Skeletal muscle satellite cell (primary cell): ENCODE results near the gene PTPRK.

GRCh38 chr6:125994993-125995720 lies 8.8 kb downstream of the TRMT11 start:
- CAGE, long polyA plus RNA = no peak

DNA sequence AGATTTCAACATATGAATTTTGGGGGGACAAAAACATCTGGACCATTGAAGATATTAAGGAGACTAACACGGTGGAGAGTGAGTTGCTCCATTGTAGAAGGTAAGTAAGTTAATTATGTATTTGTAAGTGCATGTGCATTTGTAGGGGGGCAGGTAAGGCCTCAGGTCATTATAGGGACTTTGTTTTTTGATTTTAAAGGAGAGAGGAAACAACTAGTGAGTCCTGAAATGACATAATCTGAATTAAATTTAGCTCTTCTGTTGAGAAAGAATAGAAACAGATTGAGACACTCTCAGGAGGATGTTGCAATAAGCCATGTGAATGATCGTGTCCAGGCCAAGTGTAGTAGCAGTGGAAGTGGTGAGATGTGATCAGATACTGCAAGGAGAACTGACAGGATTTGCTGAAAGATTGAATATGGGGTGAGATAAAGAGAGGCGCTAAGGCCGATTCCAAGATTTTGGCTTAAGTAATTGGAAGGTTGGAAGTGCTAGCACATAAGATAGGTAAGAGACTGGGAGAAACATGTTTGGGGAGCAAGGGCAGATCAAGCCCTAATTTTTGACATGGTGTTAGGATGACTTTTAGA lies 2.6 kb upstream of the CENPW start:
- CAGE, long polyA plus RNA = no peak

DNA sequence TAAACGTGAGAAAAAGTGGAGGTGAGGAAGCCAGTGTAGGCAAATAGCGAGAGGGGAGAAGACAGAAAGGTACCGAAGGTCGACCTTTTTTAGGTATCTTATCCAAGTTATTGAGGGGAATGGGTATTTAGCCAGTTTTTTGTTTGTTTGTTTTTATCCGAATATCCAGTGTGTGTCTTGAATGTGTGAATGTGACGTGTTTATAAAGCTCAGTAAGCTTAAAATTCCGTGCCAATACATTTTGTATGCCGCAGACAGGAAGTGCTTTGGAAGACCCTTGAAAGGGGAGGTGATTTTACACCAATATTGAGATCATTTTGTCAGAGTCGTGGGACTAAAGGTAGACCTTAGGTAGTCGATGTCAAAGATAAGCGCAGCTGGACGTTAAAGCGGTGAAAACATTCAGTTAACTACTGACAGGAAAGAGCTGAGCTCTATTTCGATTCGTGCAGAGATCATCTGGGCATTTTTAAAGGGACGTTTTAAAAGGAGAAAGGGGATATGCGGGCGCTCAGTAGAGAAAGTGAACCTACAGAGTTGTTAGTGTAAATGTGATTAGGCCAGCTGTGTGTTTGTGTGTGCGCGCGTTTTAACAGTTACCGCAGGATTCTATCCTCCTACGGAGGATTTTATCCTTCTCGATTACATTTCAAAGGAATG lies 446 bp upstream of the ECHDC1 start:
- CAGE, long polyA plus RNA = no peak

DNA sequence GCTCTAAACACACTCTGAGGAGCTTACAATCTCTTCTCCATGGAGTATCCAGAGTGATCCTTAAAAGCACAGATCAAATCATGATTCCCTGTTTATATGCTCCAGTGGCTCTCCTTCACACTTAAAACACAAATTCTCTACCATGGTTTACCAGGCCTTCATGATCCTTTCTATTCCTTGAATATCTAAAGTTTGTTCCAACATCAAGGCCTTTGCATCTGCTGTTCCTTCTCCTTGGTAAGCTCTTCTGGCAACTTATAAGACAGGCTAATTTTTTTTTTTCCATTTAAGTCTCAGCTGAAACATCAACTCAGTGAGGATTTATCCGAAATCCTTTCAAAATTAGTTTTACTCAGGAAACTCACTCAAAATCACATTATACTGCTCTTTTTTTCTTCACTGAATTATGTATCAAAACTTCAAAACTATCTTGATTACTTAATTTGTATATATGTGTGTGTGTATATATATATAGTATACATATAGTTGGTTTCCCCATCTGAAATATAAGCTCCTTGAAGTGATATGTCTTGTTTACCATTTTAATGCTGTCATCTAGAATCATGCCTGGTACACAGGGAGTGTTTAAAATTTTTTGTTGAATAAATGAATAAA lies 143.6 kb upstream of the THEMIS start:
- CAGE, long polyA plus RNA = no peak

DNA sequence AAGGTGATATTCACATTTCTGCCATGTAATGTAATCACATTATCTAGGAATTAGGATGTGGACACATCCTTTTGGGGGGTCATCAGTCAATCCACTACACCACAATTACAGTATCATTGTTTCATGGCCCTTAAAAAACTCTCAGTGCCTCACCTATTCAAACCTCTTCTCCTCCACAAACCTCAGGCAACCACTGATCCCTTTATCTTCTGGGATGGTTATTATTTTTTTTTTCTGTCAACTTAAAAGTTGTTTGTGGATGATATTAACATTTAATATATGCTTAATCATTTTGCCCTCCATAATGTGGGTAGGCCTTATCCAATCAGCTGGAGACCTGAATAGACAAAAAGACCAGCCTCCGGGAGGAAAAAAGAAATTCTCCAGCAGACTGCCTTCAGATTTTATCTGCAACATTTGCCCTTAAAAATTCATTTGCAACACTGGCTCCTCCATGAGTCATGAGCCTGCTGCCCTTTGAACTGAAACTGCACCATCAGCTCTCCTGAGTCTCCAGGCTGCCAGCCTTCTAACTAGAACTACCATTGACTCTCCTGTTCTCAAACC lies 223.7 kb upstream of the THEMIS start:
- CAGE, long polyA plus RNA = no peak

GRCh38 chr6:128280166-128280518 lies 240.3 kb downstream of the PTPRK start:
- CAGE, long polyA plus RNA = no peak

DNA sequence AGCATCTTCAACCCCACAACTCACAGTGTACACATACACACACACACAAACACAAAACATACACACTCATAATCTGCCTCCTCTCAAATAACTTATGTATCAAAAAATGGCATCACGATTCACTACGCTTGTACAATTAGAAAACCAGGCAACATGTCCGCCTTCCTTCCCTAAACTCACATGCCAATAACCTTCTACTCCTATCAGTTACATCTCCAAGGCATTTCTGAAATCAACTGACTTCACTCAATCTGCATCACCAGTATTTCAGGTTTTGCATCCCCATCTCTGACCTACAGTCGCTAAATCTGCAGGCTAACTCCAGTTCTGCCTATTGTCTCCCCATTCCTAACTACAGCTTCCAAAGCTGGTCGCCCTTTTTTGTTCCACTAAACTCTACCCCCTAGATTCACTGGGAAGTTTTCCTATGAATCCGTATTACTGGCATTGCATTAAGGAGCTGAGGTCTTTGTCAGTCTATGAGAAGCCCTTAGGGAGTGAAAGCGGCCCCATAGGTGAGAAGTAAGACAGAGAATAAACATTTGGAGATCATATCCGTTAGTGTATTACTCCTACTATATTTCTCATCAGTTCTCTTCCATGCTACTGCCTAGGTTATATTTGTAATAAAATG lies 217.4 kb downstream of the PTPRK start:
- CAGE, long polyA plus RNA = no peak

DNA sequence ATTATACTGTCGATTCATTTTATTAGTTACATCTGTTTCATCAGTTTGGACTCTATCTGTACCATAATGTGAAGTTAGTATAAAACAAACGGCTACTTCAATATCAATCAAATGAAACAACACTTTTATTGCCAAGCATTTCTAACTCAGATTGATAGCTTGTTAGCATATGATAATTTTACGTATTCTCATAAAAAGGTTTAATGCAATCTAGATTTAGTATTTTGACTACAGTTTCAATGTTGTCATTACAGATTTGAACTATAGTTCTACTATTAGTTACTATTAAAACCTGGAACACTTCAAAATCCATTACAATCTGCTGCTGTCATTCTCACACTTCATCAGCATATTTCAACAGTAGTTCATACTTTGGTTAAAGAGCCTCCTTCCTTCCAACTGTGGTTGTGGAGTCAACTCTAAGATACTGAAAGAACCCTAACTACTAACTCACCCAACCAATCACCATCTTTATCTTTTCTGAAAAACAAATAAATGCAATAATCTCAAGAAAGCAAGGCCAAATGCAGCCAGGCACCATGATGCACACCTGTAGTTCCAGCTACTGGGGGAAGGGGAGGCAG lies 149.1 kb downstream of the PTPRK start:
- CAGE, long polyA plus RNA = no peak

DNA sequence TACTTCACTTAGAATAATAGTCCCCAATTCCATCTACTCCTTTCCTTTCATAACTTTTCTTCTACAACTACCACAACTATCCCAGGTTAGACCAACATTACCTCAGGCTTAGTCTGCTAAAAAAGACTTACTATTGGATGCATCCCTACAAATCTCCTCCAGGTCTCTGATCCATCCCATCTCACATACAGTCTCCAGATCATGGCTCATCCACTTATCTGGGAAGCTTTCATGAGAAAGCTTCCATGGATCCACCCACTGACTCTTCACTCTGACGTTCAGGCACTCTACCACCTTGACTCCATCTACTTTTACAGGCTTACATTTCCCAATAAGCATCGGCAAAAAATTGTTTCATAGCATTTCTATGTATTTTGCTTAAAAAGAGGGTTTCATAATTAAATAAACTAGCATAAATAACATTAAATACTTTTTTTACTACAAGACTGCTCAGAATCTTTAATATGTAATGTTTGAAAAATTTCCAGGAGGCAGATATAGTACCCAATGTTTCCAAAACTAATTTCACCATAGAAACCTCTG lies 94.8 kb downstream of the PTPRK start:
- CAGE, long polyA plus RNA = no peak

DNA sequence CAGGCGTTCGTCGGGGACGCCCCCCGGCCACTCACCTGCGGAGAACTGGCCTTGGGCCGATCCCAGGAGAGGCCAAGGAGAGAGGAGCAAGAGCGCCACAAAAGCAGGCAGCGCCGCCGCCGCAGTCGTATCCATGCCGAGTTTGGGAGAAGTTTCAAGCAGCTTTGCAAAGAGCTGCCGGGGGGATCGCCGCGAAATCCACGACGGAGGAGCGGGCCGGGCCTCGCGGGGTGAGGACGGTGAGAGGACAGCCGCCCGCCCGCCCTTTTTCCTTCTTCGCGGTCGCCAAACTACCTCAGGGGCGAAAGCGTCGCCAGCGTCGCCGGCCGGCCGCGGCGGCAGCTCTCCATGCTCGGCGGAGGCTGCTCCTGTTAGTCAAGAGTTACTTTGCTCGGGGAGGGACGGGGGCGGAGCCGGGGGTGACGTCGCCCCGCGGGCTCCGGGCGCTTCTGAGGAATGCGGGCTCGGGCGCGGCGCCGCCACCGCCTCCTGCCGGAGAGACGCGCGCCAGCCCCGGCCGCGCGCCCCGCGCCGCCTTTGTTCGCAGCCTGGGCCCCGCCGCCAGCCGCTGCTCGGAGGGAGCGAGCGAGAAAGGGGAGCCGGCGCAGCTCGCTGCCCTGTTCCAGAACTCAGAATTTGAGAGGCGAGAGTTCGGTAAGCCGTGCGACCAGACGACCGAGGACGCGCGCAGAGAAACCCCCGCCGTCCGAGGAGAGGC lies at the start of gene PTPRK:
Gene PTPRK, minus strand, starts transcription at position 376 of the 718 bp plus-strand sequence.
- CAGE, long polyA plus RNA = no peak

GRCh38 chr6:128857682-128858121 lies 25.2 kb upstream of the LAMA2 start:
- CAGE, long polyA plus RNA = no peak

GRCh38 chr6:128886528-128886958 lies 3.6 kb downstream of the LAMA2 start:
- CAGE, long polyA plus RNA = no peak

DNA sequence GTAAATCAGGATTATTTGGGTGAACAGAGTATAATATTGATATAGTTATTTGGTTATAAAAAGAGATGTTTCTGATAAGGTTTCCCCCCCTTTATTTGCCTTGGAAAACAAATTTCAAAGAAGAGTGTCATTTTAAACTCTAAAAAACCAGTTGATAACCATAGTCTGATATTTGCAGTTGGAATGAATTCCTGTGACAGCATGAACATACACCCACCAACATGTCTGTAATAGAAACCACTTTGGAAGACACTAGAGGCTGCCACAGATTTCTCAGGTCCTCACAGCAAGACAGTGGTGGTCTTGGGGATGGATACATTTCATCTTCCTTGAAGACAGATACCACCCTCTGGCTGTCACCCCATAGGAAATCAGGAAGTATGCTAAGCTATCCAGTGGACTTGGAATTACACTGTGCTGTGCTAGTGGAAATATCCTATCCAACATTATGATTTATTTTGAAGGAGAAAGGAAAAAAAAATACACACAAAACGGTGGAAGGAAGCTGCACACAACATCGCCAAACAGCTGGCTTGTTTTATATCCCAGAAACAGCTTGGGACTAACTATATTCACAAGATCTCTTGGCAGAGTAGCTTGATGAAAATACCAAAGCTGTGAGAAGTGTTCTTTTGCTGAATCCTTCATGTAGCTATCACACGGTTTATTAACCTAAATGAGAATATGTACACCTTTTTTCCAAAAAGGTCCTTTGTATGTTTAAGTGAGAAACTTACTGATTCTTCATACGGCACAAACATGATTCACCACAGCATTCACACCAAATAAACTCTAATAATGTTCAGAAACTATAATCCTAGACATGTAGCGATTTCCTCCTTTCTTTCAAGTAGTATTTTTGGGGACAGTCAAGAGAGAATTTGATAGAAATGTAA lies 257.6 kb downstream of the LAMA2 start:
- CAGE, long polyA plus RNA = no peak

- CAGE, long polyA plus RNA = no peak
Observed at GRCh38 chr6:129172328-129173341, 289.7 kb downstream of the LAMA2 start.

DNA sequence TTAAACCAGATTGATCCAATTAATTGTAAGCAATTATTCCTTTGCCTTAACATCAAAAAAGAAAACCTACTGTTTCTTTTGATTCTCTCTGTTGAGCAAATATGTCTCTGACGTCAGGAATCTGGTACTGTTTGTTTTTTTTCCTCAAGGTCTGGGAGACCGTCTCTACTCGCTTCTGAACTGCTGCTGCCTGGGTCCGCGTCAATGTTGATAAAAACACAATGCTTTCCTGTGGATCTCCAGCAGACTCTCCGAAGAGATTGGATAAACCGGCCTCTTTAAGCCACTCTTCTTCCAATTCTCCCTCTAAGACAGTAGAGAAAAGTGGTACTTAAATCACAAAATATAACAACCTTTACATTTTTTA lies 71.7 kb downstream of the ARHGAP18 start:
- CAGE, long polyA plus RNA = no peak

DNA sequence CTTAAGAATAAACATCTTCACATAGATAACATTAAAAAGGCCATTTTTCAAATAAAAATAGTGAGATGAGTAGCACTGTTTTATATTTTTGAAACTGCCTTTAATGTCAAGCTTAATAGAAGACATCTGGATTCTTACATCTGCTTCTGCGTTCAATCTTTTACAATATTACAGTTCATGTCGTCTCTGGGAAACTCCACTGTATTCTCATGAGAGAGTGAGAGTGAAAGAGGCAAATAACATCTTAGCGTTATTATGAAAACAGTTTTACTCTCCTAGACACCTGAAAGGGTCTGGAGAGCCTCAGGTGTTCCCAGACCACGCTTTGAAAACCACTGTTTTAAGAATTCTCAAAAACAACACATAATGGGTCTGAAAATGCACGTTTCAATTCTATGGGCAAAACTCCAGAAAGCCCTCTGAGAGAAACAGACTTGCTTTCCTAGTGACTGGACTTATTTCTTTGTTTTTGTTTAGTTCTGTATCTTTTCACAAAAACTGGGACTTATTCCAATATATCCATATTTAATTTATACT lies 63.3 kb downstream of the ARHGAP18 start:
- CAGE, long polyA plus RNA = no peak

DNA sequence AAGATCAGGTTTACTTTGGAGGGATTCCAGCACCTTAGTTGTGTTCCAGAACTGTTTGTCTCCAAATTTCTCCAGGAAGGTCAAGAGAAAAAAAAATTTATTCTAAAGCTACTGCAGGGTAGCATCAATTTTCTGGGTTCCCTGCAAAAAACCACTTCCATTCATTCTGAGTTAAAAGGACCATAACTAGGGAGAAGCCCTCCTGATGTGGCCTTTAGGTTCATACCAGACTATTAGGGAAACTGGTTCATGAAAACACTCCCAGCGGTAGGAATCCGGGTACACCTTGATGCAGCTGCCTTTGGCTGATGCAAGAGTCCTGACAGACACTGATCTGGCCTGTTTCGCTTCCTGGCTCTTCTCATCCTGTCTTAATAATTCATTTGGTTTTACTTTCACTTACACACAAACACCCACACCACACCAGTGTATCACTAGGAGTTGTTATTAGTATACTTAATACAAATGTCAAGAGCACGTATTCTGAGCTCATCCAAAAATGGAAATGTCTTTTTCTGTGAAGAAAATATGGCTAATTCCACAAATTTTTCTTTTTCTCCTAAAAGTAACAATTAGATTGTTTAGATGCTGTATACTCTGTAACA lies 38.3 kb upstream of the ARHGAP18 start:
- CAGE, long polyA plus RNA = no peak

DNA sequence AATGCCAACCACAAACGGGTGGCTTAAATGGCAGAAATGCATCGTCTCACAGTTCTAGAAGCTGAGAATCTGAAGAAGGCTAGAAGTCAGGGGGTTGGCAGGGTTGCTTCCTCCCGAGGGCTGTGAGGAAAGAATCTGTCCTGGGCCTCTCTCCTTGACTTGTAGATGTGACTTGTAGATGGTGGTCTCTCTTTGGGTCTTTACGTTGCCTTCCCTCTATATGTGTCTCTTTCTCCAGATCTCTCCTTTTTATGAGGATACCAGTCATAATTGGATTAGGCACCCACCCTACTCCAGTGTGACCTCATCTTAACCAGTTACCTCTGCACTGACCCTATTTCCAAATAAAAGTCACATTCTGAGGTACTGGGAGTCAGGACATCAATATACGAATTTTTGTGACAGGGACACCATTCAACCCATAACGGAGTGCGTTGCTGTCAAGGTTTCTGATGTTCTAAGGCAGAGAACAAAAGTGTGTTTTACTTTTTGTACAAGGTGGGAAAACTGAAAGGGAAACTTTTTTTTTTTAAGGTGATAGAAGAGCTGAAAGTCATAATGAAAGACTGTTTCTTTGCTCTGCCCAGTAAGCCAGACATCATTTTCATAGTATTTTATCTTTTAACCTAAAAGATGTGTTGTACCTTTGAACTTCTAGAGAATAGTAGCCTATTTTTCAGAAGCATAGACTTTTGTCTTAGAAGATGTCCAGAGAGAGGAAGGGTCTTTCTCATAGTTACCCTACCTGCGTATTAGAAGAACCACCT lies 84.3 kb downstream of the SAMD3 start:
- CAGE, long polyA plus RNA = no peak

- CAGE, long polyA plus RNA = no peak
Observed at GRCh38 chr6:130366545-130367062, 787 bp downstream of the TMEM200A start.

DNA sequence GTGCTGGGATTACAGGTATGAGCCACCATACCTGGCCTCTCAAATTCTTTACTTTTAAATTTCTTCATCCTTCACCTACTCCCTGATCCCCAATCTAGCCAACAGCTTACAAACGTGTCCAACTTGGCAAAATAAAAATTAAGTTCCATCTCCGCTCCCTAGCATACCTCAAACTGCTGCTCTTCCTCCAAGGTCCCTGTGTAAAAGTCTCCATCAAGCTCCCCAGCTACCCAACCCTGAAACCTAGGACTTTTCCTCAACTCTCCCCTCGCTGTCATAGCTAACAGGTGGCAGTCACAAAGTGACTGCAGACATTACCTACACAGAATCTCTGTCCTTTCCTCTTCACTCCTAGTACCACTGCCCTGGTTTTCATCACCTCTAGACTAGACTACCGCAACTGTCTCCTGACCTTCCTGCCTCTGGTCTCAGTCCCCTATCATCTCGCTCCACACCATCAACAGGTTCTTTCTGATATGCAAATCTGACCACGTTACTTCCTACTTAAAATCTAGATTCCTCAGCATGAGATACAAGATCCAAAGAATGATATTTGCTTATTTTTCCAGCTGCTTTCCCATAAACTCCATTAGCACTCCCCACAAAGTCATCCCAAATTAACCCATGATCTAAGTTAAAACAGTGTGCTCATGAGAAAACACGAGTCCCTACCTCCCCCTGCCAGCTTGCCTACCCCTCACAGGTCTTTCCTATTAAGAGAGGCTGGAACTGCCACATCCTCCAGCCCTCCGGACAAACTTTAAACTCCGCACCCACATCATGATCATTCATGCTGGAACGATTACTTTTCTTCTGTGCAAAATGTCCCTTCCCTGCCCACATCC lies 93.8 kb downstream of the SMLR1 start:
- CAGE, long polyA plus RNA = no peak